Measurements from ENCODE around the gene RSAD2.

DNA sequence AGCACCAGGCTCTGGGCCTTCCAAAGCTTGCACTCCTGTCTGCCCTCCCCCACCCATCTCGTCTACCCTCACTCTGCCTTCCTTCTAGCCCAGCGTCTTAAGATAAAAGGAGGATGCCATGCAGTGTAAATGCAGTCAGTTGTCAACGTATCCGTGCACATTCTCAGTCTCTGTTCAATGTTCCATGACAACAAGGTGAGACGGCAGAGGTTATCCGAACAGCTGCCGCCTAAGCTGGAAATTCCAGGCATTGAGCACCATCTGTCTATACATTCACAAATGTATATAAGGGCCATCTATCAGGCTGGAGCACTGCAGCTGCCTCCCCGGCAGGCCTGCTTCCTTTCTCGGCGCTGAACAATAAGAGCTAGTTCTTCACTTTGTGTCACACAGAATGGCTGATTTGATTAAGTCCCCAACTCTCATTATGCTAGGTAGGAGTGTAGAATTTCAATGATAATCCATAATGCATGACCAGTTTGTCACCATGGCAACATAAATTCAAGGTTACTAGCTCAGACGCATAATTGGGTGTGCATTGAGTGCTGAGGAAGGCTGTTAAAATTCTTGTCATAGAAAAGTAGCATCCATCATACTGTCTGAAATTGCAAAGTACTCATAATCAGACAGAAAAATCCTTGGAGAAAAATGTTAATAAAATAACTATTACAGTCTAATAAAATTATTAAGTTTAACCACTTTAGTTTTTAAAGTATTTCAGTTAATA is 282.2 kb upstream of the SOX11 start:
- PRO-cap, result no peak
- RAMPAGE, long total RNA, 2 experiments, result no peak in any of the 2 experiments

DNA sequence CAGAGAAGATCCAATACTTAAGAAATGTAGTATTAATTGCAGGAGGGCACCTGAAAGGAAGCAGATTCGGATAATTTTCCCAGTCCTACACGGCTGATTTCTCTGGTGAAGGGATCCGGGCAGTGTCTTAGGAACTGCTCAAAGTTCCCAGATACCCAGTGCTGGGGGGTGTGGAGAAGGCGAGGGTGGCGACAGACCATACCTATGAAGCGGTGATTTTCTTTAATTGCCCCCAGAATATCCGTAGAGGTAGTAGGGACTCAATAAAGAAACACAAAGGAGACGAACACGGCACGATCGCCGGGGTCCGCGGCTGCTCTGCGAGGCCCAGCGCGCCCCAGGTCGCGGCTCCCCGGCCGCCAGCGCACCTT is 1.4 kb upstream of the SOX11 start:
- PRO-cap, result no peak
- RAMPAGE, long total RNA, 2 experiments, result no peak in any of the 2 experiments

GRCh38 chr2:5932451-5933133 is 240.4 kb downstream of the SOX11 start:
- PRO-cap, result no peak
- RAMPAGE, long total RNA, 2 experiments, result no peak in any of the 2 experiments

- PRO-cap, result no peak
- RAMPAGE, long total RNA, 2 experiments, result no peak in any of the 2 experiments
Measured at GRCh38 chr2:6821165-6821557, 44.5 kb downstream of the CMPK2 start.

- PRO-cap, result no peak
- RAMPAGE, long total RNA, 2 experiments, result no peak in any of the 2 experiments
Measured at GRCh38 chr2:6866409-6866881, 738 bp upstream of the CMPK2 start.

DNA sequence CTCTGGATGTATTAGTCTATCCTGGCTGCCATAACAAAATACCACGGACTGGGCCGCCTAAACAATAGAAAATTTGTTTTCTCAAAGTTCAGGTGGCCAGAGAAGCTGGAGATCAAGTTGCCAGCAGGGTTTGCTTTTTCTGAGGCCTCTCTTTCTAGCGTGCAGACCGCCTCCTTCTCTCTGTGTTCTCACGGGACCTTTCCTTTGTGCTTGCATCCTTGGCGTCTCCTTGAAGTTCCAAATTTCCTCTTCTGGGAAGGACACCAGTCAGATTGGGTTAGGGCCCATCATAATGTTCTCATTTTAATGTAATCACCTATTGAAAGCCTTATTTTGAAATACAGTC is 1.4 kb upstream of the CMPK2 start:
- PRO-cap, result no peak
- RAMPAGE, long total RNA, 2 experiments, result no peak in any of the 2 experiments

GRCh38 chr2:6877278-6878176 is at the start of gene RSAD2:
Gene RSAD2, plus strand, starts transcription at chr2:6877777.
- PRO-cap, result no peak
- RAMPAGE, long total RNA, 2 experiments, result no peak in any of the 2 experiments

- PRO-cap, result no peak
- RAMPAGE, long total RNA, 2 experiments, result no peak in any of the 2 experiments
Measured at GRCh38 chr2:6942959-6943648, 25.9 kb downstream of the RNF144A start.

DNA sequence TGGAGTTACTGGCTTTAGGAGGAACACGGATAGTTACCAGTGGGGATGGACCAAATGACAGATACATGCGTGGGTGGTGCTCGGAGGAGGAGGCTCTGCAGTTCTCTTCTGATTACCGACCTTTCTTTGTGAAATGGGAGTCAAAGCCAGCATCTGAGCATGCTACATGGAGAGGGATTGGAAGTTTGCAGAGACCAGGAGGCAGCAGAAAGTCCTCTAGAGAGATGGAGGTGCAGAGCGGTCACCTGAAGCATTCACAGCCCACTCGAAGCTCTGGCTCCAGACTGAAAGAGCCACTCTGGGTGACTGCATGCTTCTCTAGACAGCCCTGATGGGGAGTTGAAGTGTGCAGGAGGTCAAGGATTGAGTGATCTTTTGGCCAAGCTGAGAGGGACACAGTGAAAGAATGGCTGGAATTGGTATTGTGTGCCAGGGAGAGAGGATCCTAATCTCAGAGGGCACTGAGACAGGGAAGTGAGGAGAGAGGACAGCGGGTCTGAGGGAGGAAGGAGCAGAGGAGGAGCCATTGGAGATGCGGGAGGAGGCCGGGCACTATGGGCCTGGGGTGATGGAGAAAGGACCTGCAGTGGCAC is 26.5 kb downstream of the RNF144A start:
- PRO-cap, result no peak
- RAMPAGE, long total RNA, 2 experiments, result no peak in any of the 2 experiments

- PRO-cap, result no peak
- RAMPAGE, long total RNA, 2 experiments, result no peak in any of the 2 experiments
Measured at GRCh38 chr2:7430340-7430900, 513.2 kb downstream of the RNF144A start.

DNA sequence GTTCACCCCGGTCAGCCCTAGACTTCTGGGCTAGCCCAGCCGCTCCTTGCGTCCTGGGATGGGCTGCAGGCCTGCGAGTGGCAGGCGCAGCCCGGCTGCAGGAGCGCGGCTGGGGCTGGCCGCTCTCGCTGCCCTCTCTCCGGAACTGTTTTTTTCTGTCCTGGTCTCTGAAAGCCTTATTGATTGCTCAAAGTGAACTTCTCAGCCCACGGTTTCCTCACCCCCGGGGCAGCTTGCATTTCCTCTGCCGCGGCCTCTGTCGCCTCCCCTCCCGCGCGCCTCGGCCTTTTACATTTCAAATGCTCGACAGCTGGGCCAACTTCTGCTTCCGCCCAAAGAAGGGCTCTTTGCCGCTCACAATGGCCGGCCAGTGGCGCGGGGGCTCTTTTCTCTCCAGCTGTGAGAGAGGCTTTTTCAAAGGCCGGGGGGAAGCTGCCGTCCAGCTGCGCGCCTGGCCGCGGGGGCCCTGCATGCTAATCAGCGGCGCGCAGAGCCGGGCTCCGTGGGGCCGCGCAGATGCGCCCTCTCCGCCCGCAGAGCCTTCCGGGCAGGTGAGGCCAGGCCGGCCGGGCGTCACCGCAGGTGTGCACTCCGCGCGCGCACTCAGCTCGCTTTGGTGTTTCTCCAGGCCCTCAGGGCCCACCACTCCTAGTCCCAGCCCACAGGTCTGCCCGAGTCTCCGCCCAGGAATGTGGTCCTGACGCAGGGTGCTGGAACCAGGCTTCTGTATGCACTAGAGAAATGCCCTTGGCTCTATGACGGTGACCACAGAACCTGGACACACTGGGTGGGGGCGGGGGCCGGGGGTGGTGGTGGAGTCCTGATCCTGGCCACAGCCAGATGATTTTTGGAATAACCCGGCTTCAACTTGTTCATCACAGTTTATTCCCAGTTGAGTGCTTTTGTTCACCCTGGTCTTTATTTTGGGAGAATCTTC is 514.0 kb downstream of the RNF144A start:
- PRO-cap, result unidirectional peak, minus-strand start at position 586 of the sequence
- RAMPAGE, long total RNA, 2 experiments, result no peak in any of the 2 experiments

DNA sequence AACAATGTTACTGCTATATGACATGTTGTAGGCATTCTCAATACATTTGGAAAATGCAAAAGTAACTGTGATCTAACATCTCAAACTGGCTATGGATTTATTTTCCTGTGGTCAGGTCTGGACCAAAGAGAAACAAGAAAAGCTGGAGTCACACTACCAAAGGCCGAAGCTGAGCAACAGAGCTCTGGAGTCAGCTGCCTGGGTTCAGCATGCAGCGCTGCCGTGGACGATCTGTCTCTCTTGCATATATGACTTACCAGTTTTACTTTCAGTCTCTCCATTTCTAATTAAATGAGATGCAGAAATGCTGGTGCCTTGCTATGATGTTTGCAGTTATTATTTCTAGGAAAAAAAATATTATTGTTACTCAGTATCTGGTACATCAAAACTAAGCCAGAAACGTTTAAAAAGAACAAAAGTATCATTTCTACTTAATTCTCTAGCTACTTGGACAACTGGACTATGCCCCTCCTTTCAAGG is 813.2 kb downstream of the RNF144A start:
- PRO-cap, result no peak
- RAMPAGE, long total RNA, 2 experiments, result no peak in any of the 2 experiments

DNA sequence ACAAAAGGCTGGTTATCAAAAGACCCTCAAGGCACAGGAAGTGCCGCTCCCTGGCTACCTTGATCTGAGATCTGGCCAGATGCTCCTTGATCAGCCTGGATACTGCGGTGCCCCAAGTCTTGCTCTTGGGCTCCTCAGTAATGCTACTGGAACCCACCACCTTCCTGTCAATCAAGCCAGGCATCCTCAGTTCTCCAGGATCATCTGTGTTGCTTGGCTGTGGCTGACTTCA is 703.5 kb upstream of the ID2 start:
- PRO-cap, result no peak
- RAMPAGE, long total RNA, 2 experiments, result no peak in any of the 2 experiments

- PRO-cap, result no peak
- RAMPAGE, long total RNA, 2 experiments, result no peak in any of the 2 experiments
Measured at GRCh38 chr2:8120928-8121605, 560.8 kb upstream of the ID2 start.

DNA sequence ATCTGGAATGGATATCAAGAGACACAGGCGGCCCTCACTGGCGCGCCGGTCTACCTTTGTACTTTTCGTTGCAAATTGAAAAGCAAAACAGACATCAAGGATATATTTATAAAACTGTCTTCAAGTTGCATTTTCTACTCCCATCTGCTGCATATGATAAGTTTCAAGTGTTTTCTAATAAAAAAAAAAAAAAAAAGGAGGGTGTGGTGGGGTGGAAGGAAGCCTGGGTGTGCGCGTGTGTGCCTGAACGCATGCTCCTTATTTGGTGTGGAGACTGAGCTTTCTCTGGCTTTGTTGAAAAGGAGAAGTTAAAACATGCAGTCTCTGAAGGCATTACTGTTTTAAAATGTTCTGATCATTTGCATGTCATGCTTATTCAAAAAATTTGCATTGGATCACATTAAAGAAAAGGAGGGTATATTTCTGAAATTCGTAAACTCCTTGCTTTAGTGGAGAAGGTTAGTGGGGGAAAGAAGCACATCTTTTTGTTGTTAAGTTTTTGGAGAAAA is 546.6 kb upstream of the ID2 start:
- PRO-cap, result no peak
- RAMPAGE, long total RNA, 2 experiments, result no peak in any of the 2 experiments

DNA sequence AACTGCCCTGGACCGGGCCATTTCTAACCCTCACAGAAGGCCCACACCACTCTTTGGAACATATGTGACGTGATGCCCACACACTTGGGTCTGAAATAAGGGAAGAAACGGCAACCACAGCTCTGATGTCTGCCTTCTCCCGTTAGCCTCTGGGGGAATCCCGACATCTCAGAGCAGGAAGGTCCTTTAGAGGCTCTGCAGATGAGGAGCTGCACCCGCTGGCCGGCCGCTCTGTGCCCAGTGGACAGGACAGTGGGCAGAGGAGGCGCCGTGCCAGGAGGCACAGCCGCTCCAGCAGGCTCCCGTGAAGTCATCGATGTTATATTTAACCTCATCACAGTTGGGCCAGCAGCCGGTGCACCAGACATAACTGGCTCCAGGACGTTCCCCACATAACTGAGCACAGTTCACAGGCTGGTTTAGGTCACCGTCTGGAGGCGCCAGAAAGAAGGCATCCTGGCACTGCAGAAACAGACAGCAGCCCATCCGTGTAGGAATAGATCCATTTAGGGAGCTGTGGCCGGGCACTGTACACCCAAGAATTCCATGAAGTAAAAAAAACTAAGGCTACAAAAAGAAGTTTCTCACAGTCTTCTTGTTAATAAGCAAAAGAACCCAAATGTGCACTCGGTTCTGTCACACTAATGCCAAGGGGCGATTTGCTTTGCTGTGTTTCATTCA is 461.8 kb upstream of the ID2 start:
- PRO-cap, result no peak
- RAMPAGE, long total RNA, 2 experiments, result no peak in any of the 2 experiments

GRCh38 chr2:8234094-8234645 is 447.7 kb upstream of the ID2 start:
- PRO-cap, result no peak
- RAMPAGE, long total RNA, 2 experiments, result no peak in any of the 2 experiments

GRCh38 chr2:8312941-8313632 is 368.8 kb upstream of the ID2 start:
- PRO-cap, result no peak
- RAMPAGE, long total RNA, 2 experiments, result no peak in any of the 2 experiments

- PRO-cap, result no peak
- RAMPAGE, long total RNA, 2 experiments, result no peak in any of the 2 experiments
Measured at GRCh38 chr2:8329883-8330398, 351.9 kb upstream of the ID2 start.

- PRO-cap, result no peak
- RAMPAGE, long total RNA, 2 experiments, result no peak in any of the 2 experiments
Measured at GRCh38 chr2:8412029-8412635, 269.7 kb upstream of the ID2 start.